Occipital lobe (tissue), 2 donors: ENCODE results near the genes KATNAL1 and HMGB1.

- RAMPAGE, long total RNA = start-site peak on the minus strand at chr13:30306842-30306866, 154 and 71 reads in 2 replicates; start-site peak on the minus strand at chr13:30306970-30307037, 37 and 215 reads in 2 replicates; start-site peak on the minus strand at chr13:30307379-30307419, 304 and 241 reads in 2 replicates
Observed at GRCh38 chr13:30306461-30307780, at the start of gene KATNAL1. Gene KATNAL1, minus strand, starts transcription at chr13:30307551.

DNA sequence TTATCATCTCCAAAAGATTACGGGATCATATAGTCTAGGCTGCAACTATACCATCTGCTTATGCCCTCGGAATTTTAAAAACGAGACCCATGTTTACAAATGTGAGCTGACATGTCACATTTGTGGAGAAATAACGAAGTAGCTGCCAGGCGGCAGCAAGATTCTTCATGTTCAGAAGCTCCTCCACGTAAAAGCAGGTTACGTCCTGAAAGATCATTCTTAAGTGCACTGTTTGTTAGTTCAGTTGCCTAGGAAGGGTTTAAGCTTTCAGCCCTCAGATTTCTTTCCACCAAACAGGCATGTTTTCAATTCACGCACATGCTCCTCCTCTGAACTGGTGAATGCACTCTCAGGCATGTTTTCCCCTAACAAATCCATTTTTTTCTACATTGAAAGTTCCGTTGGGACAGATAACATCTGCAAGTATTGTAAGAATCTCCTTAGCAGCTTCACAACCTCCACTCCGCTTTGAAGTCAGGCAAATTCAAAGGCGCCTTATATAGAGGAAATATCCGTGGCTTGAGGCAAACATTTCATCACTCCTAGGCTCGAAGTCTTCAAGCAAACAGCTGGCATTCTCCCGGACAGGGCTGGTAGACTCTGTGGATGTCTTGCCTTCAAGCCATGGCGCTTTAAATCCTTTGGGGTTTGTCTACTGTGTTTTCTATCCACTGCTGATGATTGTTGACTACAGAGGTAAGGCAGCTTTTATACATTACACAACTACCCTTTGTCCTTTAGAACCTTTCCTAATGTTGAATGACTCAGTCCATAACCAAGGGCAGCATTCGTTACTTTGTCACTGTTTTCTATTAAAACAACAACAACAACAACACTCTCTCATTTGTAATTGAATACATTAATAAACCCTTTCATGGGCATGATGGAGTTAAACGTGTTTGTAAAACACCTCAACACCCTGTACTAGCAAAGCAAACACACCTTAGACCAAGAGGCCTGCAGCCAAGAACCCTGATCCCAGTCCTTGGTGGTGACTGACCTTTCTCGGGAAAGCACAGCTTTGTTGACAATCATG is 32.9 kb upstream of the UBE2L5 start:
- RAMPAGE, long total RNA = no peak

- RAMPAGE, long total RNA = start-site peak on the minus strand at chr13:30465857-30465936, 30,411 and 31,807 reads in 2 replicates
Observed at GRCh38 chr13:30465591-30466037, at the start of gene HMGB1. Gene HMGB1, minus strand, starts transcription at chr13:30465936.

GRCh38 chr13:30648312-30648955 is 30.7 kb downstream of the USPL1 start:
- RAMPAGE, long total RNA = no peak

GRCh38 chr13:30810154-30810470 is 74.8 kb downstream of the ALOX5AP start:
- RAMPAGE, long total RNA = no peak

DNA sequence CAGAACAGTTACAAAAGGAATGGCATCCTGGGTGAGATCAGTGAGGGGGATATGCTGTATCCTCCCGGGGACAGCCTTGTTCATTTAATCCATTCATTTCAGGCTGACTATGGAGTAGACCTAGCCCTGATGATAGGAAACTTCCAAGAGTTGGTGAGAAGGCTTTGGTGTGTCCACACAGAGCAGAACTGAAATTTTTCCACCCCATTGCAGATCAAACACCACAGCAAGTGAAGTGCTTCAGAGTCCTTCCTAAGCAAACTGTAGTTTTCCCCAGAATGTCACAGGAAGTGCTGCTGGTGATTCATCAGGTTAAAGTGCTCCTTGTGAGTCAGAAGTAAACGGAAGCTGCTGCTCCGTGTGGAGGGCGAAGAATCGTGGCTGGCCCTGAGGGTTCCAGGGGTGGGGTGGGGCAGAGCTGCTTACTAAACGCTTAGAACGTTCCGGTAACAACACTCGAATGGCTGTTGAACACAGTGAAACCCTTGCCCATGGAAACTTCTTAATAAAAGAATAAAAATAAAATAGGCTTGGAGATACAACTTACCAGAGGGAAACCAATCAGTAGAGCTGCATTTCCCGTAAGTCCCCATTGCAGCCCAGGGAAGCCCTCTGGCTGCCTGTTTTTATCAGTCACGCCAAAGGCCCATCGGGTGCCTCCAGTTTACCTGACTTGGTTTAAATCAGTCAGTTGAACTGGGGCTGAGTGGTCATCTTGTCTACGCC is 113.3 kb downstream of the TEX26 start:
- RAMPAGE, long total RNA = no peak

DNA sequence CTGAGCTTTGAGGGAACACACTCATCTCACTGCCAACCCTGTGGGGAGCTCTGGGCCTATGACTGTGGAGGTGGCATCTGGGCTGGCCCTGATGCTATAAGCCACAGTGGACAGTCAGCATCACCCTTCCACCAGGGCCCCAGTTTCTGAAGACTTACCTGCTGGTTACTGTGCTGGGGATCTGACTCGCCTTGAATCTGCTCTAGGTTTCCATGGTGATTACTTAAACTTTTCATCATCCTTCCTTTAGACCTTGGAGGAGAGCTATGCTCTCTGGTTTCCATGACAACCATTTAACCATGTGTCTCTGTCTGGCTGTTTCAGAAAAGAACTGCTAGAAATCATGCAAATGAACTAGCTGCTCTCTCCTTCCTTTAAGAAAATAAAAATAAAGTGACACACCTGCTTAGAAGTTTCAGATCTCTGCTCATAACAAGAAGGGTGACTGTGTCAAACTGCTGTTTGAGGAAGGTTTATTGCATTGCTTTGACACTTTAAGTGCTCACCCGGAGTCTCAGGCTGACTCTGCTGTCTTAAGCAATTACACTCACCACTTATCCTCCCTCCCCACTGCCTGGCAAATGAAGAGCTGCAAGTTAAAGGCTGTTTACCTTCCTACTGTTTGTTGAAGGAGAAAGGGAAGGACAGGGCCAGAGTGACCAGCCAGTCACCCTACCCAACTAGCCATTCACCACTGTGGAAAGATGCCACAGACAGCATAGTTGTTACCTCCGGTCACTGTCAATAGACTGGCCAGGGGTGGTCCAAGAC is 87.7 kb downstream of the HSPH1 start:
- RAMPAGE, long total RNA = no peak

DNA sequence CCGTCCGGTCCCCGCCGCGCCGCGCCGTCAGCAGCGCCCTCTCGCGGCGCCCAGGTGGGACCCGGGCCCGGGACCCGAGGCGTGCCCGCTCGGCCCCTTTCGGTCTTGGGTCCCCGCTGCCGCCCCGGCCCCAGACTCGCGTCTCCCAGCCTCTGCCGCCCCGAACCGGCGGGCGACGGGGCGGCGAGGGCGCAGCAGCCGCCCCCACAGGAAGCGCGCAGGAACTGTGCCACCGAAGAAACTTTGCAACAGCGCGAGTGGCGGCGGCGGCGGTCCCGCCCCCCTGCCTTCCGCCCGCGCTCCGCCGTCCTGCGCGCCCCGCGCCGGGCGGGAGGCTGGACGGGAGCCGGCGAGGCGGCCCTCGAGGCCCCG is 496 bp downstream of the B3GLCT start:
- RAMPAGE, long total RNA = no peak

- RAMPAGE, long total RNA = no peak
Observed at GRCh38 chr13:31930845-31931441, 100.6 kb upstream of the FRY start.

GRCh38 chr13:32261439-32262348 is 53.5 kb downstream of the ZAR1L start:
- RAMPAGE, long total RNA = no peak

- RAMPAGE, long total RNA = no peak
Observed at GRCh38 chr13:32537602-32537834, 1.1 kb downstream of the N4BP2L2 start.

DNA sequence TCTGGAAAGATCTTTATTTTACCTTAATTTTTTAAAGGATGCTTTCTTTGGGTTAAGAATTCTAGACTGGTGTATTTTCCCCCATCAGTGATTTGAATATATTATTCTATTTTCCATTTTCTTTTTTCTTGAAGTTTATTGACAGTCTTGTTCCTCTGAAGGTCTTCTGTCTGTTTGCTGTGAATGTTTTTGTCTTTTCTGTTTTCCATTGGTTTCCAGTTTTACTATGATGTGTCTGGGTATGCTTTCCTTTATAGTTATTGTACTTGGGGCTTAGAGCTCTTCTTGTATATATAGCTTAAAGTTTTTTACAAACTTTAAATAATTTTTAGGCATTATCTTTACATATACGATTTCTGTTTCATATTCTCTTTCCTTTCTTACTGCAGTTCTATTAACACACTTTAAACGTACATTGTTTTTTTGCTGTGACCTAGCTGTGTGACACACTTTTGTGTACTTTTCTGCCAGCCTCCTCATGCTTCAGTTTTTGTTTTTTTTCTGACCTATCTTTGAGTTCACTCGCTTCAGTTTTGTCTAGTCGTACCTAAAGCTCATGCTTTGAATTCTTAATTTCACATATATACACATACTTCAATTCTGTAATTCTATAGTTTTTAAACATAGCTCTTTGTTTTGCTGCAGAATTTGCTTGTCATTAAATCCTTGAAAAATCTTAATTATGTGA is 150.2 kb downstream of the PDS5B start:
- RAMPAGE, long total RNA = no peak

GRCh38 chr13:32811391-32811942 is 204.8 kb upstream of the KL start:
- RAMPAGE, long total RNA = no peak

DNA sequence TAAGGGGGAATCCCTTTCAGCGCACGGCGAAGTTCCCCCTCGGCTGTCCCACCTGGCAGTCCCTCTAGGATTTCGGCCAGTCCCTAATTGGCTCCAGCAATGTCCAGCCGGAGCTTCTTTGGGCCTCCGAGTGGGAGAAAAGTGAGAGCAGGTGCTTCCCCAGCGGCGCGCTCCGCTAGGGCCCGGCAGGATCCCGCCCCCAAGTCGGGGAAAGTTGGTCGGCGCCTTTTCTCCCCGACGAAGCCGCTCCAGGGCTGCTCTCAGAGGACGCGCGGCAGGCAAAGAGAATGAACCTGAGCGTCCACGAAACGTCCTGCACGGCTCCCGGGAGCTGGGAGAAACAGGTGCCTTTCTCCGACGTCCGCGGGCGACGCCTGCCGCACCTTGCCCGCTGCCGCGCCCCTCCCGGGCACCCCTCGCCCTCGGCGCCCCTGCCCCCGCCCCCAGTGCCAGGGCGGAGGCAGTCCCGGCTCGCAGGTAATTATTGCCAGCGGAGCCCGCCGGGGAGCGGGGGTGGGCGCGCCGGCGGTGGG is 320 bp upstream of the KL start:
- RAMPAGE, long total RNA = no peak

GRCh38 chr13:33105100-33105882 is 89.1 kb downstream of the KL start:
- RAMPAGE, long total RNA = no peak

DNA sequence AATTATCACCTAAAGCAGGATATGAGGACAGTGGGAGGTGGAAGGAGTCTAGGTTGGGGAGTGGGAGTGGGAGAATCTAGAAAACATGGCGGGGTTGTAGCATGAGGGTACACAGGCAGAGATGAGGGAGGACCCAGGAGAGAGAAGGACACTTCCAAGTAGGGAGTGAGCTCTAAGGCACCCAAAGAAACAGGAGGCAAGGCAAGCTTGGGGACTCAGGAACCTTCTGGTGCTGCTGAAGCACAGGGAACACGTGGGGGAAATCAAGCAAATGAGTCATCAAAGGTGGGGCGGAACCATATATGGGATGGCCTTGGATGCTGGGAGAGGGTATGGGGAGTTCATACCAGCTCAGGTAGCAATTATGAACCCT is 77.4 kb downstream of the STARD13 start:
- RAMPAGE, long total RNA = no peak

- RAMPAGE, long total RNA = no peak
Observed at GRCh38 chr13:33233316-33234069, 52.1 kb downstream of the STARD13 start.

DNA sequence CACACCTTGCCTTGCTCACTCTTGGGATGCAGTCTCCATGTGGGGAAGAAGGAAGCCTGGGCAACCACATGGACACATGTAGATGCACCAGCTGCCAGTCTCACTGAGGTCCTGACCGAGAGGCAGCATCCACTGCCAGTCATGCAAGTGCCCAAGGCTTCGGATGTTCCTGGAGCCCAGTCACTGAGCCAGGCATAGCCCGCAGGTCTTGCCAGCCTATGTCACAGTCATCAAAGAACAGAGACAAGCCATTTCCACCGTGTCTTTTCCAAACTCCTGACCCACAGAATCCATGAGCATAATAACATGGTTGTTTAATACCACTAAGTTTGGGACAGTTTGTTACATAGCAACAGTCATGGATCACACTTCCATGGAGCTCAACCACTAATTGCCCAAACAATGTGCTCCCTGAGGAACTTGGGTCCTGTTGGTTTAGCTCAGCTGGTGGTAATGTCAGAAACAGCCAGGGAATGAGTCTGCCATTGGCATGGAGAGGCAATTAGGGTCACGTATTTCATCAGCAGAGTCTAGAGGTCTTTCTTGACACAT is 21.5 kb downstream of the STARD13 start:
- RAMPAGE, long total RNA = no peak

GRCh38 chr13:33349807-33350933 is 64.6 kb upstream of the STARD13 start:
- RAMPAGE, long total RNA = no peak

DNA sequence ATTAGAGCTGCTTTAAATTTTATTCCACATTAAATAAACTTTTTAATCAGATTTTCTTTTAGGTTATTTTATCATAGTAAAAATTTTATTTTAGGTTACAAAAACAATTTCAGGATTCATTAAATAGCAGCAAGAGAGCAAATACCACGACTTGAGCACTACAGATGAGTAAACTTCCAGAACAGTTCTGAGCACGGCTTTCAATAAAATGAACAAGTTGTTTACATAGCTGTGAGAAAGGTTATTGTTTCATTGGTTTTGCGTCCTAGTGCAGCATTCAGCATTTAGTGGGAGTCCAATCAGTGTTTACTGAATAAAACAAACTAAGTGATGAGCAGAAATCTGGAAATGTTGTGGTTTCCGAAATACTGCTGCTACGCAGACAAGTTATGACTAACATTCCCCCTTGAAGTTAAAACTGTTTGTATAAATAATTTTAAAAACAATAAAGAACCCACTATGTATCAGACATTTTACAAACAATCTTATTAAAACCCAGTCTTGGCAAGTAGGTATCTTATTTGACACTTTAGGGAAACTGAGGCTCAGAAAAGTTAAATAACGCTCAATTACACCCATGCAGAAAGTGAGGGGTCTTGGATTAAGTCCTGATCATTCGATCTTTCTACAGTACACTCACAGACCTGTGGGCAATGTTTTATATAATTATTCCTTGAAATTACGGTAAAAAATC is 251.5 kb upstream of the STARD13 start:
- RAMPAGE, long total RNA = no peak